ENCODE results near the genes PTPN23 and CSPG5.

DNA sequence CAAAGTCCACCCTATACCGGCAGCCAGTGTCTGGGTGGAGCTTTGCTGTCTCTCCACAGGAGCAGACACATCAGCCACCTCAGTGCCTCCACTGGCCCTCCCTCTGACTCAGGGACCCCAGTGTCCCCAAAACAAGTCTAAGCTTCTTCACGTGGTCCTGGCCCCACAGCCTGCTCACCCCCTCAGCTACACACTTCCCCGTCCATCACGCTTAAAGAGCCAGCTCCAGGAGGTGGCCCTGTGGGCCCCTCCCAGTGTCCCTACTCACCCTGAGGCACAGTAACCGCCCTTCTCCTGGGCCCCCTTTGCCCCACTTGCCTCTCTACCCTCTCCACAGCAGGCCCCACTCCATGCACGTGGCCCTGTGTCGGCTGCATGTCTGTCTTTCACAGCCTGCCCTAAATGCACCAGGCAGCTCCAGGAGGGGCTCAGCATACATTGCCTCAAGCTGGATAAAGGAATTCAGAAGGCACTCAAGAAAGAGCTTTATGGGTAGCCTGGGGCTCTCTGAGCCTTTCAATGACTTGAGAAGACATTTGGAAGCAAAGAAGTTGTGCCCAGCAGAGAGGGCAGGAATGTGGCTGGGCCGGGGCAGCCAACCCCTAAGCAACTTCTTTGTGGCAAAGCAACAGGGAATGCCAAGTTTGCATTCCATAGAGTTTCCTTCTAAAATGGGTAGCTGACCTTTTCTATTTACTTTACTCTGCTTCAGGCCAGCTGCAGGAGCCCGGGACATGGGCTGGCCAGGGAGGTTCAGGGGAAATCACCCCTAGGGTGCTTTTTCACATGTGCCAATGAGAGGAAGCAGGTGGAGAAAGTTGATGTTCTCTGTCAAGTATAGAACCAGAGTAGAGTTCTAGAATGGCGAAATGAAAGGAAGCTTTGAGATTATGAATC is 45.8 kb downstream of the CCDC12 start:
- PRO-cap, 7 experiments, result no peak in any of the 7 experiments
- RAMPAGE, long total RNA, 2 experiments, result no peak in any of the 2 experiments

DNA sequence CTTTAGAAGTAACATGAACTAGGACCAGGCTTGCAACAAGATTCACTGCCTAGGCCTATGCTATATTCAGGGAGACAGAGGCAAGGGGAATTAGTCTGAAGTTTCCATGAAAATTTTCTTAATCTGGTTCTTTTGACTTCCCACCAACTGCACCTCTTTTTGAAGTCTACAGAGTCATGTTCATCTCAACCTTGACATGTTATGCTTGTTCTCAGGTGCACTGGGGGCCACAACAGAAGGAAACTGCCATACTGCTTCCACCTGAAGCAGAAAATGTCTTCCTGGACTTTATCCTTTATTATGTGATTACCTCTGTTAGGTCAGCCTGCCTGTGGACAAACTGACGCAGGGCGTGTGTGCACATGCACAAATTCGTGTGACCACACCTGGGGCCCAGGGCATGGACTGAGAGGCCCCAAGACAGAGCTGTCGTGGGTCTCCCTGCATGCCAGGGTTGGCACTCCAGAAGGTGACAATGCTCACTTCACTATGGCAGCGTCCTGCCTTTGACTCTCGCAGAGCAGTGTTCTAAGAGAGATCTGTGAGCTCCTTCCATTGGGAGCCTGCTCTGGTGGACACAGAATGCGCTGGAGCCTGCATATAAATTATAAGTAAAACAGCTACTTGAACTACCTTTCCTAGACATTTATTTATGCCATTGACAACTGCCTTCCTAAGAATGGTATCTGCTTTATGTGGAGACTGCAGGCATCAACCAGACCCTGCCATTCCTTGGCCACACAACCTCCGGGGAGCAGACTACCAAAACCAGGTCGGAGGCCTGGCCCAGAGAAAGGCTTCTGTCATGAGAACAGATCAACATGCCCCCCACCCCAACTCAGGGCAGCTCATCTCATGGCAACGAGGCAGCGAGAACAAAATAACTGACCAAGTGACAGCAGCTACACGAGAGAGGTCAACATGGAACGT is 34.4 kb downstream of the CCDC12 start:
- PRO-cap, 7 experiments, result no peak in any of the 7 experiments
- RAMPAGE, long total RNA, 2 experiments, result no peak in any of the 2 experiments

DNA sequence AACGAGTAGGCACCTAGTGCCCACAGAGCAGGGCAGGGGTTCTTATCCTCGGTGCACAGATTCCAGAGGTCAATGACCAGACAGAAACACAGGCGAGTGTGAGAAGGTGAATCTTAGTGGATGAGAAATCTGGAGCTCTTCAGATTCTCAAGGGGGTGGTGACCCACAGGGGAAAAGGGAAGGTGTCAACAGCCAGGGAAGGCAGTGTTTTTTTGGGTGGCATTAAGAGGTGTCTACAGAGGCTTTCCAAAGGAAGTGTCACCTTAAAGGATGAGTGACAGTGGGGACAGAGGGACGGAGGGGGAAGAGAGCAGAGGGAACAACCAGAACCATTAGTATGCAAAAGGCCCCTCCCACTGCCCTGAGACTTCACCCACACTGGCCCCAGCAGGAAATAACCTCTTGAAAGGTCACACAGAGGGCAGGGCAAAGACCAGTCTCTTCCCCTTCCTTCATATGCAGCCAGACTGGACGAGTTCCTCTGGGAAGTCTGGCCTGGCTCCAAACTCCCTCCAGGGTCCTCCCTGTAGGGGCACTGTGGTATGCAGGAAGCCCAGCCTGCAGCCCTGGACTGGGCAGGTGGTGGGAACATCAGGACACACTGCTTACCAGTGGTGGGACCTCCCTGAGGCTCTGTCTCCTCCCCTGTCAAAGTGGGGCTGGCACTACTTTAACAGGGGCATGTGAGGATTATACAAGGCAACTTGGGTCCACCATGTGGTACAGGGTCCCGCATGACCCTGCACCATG is 27.4 kb downstream of the CCDC12 start:
- PRO-cap, 7 experiments, result no peak in any of the 7 experiments
- RAMPAGE, long total RNA, 2 experiments, result no peak in any of the 2 experiments

GRCh38 chr3:46955686-46956534 is 20.6 kb downstream of the CCDC12 start:
- PRO-cap, 7 experiments, result no peak in any of the 7 experiments
- RAMPAGE, long total RNA, 2 experiments, result no peak in any of the 2 experiments

DNA sequence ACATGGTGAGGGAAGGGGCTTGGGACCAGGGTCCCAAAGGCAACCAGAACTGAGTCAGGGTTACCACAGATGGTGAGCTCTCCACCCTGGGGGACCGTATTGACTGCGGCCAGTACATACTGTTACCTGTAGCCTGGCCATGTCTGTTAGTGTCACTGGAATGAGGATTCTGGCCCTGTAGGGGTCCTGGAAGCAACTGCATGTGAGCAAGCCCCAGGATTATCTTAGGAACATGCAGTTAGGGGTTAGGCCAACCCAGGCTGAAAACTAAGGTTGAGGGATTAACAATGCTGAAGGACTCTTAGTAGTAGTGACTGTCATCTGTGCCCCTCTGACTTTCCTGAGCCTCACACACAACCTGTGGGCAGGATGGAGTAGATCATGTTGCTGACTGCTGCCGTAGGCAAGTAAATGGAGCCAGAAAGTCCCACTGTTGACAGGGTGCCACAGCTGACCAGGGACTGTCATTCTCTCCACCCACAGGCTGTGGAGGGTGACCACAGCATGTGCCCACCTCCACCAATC is 15.1 kb downstream of the NBEAL2 start:
- PRO-cap, 7 experiments, result no peak in any of the 7 experiments
- RAMPAGE, long total RNA, 2 experiments, result no peak in any of the 2 experiments

DNA sequence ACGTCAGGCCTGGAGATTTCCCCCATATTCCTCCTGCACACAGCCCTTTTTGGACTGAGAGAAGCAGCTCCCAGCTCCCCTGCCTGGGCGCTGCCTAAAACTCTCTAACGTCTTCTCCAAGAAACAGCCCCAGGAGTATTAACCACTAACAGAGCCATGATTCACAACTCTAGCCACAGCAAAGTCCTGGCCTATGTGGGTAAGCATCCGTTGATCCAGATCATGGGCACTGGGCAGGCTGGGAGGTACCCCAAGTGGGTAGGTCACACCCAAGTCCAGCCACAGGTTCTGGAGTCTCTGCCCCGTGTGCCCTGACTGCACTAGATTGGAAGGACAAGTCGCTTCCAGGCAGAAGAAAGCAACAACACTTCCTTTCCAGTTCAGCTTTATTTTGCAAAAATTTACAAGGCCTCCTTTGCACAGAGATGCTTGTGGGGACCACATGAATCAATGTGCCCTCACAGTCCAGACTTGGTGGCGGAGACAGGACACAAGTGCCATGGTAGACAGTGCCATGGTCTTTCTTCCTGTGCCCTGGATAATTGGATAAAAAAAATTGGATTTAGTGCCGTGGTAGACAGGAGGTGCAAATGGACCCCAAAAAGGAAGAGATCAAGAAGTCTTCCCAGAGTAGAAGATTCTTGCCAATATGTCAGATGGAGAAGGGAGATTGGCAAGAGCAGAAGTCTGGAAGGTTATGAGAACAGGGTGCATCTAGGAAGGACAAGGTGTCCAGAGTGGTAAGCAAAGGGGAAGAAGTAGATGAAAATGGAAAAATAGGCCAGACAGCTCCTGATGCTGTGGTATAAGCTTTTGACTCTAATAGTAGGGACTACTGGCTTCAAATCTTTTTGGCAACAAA is 32.2 kb downstream of the NBEAL2 start:
- PRO-cap, 7 experiments, result no peak in any of the 7 experiments
- RAMPAGE, long total RNA, 2 experiments, result no peak in any of the 2 experiments

DNA sequence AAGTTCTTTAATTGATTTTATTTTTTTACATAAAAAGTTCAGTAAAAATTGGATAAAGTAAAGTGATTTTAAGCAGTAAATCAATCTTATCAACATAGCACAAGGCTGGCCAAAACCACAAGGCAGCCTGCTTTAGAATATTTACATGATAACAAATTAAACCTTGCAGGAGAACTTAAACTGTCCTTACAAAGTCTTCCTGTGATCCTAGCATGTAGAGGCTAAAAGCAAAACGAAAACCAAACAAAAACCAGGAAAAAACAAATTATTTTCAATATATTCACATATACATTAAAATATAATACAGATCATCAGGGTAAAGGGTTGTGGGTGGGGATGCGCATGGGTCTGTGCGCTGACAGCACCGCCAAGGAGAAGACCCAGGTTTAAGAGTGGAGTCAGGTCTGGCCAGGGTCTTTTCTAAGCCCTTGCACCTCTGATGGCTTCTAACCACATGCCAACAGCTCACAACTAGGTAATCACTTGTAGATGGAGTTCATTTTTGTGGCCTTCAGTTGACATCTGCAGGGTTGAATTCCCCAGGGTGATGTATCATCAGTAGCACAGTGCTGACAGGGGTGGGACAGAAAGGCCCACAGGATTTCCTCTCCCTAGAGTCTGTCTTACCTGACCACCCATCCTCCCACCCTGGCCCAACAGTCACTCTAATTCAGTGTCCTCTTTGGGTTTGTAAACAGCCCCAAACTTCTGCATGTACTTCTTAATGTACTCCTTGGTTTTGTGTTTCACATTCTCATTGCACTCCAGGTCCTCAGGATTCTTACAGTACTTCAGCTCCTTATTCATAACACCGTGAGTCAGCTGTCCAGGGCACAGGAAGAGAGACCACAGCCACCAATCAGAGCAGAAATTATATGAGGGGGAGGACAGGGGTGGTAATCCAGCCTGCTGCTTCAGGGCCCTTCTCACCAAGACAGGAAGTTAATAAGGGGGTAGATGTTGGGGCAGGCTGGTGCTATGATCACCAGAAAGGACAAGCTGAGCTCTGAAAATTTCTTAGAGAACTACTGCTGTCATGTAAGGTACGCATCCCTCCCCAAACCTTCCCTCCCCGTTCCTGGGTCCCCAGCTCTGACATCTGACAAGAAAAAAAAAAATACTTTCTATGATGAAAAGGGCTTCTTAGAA is 37.3 kb downstream of the NBEAL2 start:
- PRO-cap, 7 experiments, result no peak in any of the 7 experiments
- RAMPAGE, long total RNA, 2 experiments, result no peak in any of the 2 experiments

DNA sequence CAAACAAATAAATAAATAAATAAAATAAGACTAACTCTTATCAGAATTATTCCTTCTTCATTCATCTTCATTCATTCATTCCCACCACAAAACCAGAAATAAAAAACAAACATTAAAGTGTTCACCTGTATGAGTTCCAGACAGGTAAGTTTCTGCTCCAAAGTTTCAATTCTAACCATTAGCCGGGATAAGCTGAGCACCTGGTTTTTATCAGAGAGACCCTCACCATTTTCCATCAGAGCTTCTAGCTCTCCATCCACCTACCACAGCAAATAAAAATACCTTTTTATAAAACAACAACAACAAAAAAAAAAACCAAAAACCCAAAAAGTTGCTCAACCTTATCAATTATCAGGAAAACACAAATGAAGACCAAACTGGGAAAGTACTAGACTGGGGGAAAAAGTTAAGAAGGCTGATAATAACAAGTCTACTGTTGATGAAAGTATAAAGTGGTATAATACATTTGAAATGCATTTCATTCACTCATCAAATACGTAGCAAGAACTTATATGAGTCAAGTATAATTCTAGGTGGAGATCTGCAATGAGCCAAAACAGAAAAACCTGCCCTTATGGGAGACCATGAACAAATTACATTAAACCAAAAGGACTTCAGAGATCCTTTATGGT is 75.8 kb downstream of the SETD2 start:
- PRO-cap, 7 experiments, result no peak in any of the 7 experiments
- RAMPAGE, long total RNA, 2 experiments, result no peak in any of the 2 experiments

- PRO-cap, 7 experiments, result no peak in any of the 7 experiments
- RAMPAGE, long total RNA, 2 experiments, result no peak in any of the 2 experiments
Measured at GRCh38 chr3:47097886-47098263, 66.0 kb downstream of the SETD2 start.

GRCh38 chr3:47123874-47124663 is 39.8 kb downstream of the SETD2 start:
- PRO-cap, 7 experiments, result no peak in any of the 7 experiments
- RAMPAGE, long total RNA, 2 experiments, result no peak in any of the 2 experiments

- PRO-cap, 7 experiments, result no peak in any of the 7 experiments
- RAMPAGE, long total RNA, 2 experiments, result start-site peak on the minus strand in 1 of 2 experiments, at chr3:47136152-47136590 at its widest, 14 reads per replicate
Measured at GRCh38 chr3:47135685-47136536, 28.0 kb downstream of the SETD2 start.

DNA sequence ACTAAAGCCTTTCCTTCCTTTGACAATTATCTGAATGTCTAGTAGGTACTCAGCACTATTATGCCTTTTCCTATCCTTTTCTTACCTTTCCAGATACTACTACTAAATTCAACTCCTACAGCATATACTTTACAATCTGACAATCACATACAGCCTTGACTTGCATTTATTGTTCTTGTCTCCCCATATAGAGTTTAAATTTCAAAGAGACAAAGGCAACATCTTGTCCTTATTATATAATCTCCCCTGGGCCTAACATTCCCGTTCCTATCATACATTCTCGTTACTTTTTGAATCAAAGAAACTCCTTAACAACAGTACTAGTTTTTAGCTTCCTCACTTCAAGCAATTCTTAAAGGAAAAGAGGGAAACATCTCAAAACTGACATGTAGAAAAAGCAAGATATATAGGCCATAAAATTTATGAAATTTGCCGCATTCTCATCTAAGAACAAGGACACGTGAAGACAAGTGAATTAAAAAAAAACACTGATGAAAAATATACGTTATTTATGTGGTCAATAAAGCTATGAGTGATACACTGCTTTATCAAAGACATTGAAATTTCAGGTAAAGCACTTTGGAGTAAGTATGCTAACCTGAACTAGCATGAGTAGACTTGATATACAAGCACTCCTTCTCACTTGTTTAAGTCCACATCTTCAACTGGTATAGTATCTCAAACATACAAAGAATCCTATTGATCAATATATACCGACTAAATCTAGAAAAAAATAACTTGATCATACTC is 24.5 kb downstream of the SETD2 start:
- PRO-cap, 7 experiments, result no peak in any of the 7 experiments
- RAMPAGE, long total RNA, 2 experiments, result no peak in any of the 2 experiments

DNA sequence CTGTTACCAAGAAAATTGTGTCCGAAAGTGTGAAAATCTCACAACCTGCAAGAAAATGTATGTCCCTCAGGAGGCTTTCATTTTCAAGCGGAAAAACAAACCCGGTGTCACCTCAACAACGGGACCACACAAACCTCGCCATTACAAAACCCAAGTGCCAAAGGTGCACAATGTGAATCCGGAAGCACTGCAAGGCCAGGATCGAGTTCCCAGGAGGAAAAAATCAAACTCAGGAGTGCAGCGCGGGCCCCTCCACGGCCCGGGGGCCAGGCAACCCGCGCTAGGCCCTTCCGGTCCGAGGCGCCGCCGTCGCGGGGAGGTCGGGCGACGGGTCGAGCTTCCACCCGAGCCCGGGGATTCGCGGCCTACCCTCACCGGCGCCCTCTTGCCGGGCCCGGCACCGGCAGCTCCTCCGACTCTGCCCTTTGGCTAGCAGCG is 835 bp downstream of the SETD2 start:
- PRO-cap, 7 experiments, result peak in 5 of 7 experiments; most common plus-strand start position 226 of the sequence (in 3)
- RAMPAGE, long total RNA, 2 experiments, result no peak in any of the 2 experiments

GRCh38 chr3:47380480-47381328 is at the start of gene PTPN23:
PTPN23 (plus strand) TSS chr3:47381021.
- PRO-cap, 7 experiments, result peak in 7 of 7 experiments; most common plus-strand start chr3:47381044 (in 5); most common minus-strand start chr3:47380801 (in 4)
- RAMPAGE, long total RNA, 2 experiments, result start-site peak on the plus strand in 2 of 2 experiments, at chr3:47381015-47381063 at its widest, 269 to 285 reads per replicate; start-site peak on the minus strand in 2 of 2 experiments, at chr3:47380535-47380878 at its widest, 6 to 21 reads per replicate

- PRO-cap, 7 experiments, result no peak in any of the 7 experiments
- RAMPAGE, long total RNA, 2 experiments, result no peak in any of the 2 experiments
Measured at GRCh38 chr3:47409229-47409864, 28.5 kb downstream of the PTPN23 start.

DNA sequence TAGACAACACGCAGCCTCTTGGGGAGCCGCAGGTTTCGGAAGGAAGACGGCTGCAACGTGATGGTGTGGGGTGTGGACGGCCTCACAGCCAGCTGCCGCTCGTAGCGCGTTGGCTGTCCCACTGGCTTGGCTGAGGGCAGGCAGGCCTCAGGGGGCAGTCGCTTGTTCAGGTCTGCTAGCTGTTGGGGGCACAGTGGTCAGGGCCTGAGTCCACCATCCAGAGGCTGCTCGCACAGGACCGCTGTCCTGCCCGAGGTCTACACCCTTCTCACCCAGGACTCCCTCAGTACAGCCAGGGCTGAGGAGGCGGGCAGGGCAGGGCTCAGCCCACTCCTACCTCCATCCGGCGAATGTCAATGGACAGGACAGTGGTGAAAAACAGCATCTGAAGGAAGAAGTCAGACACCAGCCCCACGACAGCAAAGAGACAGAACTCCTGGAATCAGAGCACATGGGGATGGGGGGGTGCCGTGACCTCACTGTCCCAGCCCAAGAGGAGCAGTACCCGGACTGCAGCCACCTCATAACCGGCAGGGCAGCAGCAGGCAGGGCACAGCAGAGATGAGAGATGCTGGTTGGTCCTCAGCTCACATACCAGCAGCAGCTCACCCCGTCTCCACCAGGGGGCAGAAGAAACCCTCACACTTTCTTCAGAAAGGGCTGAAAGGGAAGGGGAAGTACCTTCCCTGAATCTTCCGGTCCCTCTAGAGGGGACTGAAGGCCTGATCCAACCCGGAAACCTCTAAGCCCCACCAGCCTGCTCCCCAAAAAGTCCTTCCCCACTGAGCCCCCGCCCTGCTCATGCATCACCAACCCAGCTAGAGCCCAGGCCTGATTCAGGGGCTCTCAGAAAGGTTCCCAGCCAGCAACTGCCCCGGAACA is 40.0 kb downstream of the PTPN23 start:
- PRO-cap, 7 experiments, result peak in 3 of 7 experiments; most common plus-strand start position 691 of the sequence (in 3)
- RAMPAGE, long total RNA, 2 experiments, result no peak in any of the 2 experiments

DNA sequence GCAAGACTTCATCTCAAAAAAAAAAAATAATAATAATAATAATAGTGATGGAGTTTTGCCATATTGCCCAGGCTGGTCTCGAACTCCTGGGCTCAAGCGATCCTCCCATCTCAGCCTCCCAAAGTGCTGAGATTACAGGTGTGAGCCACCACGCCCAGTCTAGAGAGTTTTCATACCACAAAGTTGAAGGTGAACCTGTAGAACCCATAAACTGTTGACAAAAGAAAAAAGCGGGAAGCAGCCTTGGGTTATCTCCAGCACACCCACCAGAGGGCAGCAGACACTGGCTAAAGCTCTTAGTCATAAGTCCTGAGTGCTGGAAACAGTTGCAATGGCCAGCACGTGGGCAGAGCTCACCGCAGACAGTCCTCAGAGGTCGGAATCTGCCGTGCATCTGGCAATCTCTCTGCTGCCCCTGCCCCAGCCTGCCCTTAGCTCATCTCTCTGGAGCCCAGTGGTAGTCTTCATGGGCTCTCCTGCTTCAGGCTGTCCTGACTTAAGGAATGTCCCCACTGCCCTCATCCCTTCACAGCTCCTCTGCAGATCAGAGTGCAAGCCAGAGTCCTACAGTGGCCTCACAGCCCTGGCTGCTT is 8.6 kb upstream of the ELP6 start:
- PRO-cap, 7 experiments, result no peak in any of the 7 experiments
- RAMPAGE, long total RNA, 2 experiments, result no peak in any of the 2 experiments

DNA sequence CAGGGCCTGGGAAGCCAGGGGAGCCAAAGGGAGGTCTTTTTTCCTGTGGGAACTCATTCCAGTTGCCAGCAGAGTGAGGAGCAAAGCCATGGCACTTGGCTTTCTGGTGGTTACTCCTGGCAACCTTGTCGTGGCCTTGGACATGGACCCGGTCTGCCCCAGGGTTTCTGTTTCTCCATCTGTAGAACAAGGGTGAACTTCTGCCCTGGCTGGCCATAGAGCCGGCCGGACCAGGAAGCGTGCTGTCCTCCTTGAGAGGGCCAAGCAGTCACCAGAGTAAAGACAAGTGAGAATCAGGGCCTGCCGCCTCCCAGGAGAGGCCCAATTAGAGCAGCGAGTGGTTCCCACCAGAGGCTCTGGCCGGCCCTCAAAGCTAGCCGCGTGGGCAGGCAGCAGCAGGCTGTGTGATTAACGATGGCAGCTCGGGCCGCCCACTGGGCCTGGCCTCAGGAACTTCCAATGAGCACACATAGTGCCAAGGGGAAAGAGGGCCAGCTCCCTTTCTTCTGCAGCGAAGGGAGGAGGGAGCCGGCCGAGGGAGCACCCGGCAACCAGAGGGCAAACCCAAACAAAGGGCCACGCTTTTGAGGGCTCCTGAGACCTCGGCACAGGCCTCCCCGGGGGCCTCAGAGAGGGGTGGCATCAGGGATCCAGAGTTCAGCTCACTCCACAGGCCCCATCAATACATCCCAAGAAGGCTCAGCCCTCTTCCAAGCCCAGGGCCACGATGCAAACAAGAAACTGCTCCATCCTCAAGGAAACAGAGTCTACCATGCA is 29.2 kb upstream of the ELP6 start:
- PRO-cap, 7 experiments, result no peak in any of the 7 experiments
- RAMPAGE, long total RNA, 2 experiments, result no peak in any of the 2 experiments

DNA sequence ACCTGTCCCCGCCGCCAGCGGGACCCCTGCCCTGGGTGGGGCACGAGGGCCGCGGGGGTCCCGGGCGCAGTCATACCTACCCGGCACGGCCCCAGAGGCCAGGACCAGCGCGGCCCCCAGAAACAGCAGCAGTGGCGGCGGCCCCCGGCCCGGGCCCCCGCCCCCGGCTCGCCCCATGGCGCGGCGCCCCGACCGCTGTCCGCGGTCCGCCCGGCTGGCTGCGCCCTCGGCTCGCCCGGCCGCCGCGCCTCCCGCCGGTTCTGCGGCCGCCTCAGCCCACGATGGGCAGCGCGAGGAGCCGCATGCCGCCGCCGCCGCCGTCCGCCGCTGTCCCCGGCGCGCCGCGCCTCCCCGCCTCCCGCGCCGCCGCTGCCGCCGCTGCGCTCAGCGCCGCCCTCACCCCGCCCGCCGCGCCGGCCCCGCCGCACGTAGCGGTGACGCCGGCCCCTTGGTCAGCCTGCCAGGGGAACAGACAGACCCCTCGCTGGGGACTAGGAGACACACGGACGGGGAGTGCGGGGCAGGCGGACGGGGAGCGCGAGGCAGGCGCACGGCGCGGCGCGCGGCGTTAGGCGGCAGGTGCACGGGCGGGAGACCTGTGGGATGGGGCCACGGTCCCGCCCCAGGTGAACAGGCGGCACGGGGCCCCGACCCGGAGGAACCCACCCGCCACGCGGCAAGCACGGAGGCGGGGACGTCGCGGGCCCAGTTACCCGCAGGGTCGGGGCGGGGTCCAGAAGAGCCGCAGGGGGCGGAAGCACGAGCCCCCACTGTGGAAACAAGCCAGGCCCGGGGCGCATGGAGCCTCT is at the start of gene CSPG5:
Gene CSPG5 (minus strand): TSS at position 349 of the 809 bp plus-strand sequence.
- PRO-cap, 7 experiments, result peak in 2 of 7 experiments; most common plus-strand start position 501 of the sequence (in 2); most common minus-strand start position 329 of the sequence (in 1)
- RAMPAGE, long total RNA, 2 experiments, result no peak in any of the 2 experiments

DNA sequence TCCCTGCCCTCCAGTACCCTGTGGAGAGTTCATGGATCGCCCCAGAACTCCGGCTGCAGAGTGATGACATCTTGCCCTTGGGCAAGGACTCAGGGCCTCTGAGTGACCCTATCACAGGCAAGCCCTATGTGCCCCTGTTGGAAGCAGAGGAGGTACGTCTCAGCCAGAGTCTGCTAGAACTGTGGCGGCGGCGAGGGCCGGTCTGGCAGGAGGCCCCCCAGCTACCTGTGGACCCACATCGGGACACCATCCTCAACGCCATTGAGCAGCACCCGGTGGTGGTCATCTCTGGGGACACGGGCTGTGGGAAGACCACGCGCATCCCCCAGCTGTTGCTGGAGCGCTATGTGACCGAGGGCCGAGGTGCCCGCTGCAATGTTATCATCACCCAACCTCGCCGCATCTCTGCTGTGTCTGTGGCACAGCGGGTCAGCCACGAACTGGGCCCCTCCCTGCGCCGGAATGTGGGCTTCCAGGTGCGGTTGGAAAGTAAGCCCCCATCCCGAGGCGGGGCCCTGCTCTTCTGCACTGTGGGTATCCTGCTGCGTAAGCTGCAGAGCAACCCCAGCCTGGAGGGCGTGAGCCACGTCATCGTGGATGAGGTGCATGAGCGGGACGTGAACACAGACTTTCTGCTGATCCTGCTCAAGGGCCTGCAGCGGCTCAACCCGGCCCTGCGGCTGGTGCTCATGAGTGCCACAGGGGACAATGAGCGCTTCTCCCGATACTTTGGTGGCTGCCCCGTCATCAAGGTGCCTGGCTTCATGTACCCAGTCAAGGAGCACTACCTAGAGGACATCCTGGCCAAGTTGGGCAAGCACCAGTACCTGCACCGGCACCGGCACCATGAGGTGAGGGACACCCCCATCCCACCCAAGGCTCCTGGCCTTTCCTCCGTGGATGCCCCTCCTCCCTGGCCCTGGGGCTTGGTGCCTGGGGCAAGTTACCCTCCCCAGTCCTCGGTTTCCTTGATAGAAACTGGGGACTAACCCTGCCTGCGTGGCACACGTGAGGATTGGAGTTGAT is 43.5 kb downstream of the DHX30 start:
- PRO-cap, 7 experiments, result no peak in any of the 7 experiments
- RAMPAGE, long total RNA, 2 experiments, result no peak in any of the 2 experiments

Measured in ovary (tissue), 7 donors.